ENCODE measurements around a stretch of chr12.

- RRBS = no CpG with 5 or more reads among the region's 7 CpGs
Observed at GRCh38 chr12:110627538-110628126, 13.7 kb downstream of the TCTN1 start.

GRCh38 chr12:110638017-110638258, 24.0 kb downstream of the TCTN1 start:
- RRBS = no CpG with 5 or more reads among the region's 1 CpG

DNA sequence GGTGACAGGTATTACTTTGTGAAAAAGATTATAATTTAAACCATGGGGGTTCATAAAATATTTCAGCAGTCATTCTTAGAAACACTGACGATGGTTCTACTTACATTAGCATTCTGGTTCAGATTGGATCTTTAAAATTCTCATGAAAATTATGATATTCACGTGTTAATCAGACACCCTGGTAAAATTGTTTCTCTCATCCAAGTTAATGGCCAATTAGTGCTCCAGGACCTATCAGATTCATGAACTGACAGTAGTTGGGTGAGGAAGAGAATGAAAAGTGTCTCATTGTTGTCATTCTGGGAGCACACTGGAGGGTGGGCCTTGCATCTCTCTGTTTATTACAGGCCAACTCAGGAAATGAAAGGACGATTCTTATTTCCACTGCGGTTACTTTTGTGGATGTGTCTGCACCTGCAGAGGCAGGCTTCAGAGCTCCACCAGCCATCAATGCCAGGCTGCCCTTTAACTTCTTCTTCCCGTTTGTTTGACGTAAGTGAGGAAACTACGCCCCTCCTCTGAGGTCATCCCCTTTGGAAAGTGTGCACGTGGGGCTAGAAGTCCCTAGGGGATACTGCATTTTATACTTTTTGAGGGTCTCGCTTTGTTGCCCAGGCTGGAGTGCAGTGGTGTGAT, 33.6 kb downstream of the TCTN1 start:
- RRBS = no CpG with 5 or more reads among the region's 9 CpGs

GRCh38 chr12:110648592-110649087, 34.7 kb downstream of the TCTN1 start:
- RRBS = no CpG with 5 or more reads among the region's 4 CpGs

DNA sequence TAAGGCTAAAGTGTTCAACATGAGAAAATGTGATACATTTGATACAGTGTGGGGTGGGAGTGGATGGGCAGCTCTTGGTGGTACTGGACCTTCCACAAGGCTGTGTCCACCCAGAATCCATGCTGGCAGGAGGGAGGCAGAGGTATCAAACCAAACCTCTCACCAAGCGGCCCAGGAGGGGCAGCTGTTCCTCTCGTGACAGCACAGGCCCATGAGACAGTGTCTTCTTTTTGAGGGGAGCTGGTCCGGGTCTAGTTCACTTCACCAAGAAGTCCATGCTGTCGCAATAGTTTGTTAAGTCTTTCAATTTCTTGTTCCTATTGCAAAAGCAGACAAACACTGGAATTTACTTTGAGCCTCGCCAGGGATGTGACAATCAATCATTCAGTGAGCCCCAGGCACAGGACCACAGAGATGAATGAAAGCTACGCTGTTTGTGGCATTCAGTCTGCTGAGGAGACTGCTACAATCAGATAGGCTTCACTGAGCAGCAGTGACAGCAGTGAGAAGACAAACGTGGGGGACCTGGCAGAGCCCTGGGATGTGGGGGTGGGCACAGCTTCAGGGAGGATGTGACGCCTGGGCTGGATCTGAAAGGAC, 35.3 kb downstream of the TCTN1 start:
- RRBS = no CpG with 5 or more reads among the region's 8 CpGs

DNA sequence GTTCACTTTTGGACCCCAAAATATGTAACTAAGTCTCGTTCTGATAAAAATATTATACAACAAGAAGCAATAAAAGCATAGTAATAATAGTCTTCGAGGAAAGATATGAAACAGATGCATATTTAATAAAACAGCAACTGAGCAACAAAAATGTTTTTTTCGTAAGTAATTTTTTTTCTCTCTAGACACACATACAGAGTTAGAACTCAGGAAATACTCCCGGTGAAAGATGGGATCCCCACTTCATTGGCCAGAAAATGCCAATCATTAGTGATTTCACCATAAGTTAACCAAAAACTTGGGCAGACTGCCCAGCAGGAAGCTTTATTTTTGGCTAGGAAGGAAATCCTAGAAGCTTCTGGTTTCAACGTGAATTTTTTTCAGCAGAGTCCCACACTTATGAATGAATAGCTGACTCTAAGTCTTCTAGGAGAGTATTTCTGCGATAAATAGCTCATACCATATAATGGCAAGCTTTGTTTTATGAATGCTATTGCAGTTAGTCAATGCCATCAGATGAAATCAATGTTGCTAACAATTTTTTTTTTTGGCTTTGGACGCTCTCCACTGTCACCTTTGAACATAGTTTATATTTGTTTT, 9.7 kb downstream of the PPP1CC start:
- RRBS = no CpG with 5 or more reads among the region's 7 CpGs

GRCh38 chr12:110780504-110780868, 37.8 kb upstream of the PPP1CC start:
- RRBS = no CpG with 5 or more reads among the region's 4 CpGs

GRCh38 chr12:110853632-110854204, 6.9 kb downstream of the CCDC63 start:
- RRBS = no CpG with 5 or more reads among the region's 5 CpGs

GRCh38 chr12:110937139-110937566, 16.8 kb upstream of the MYL2 start:
- RRBS = no CpG with 5 or more reads among the region's 18 CpGs

GRCh38 chr12:111033669-111034039, 311 bp upstream of the CUX2 start:
- RRBS = 1% methylated on average over 25 of the region's 53 CpGs

DNA sequence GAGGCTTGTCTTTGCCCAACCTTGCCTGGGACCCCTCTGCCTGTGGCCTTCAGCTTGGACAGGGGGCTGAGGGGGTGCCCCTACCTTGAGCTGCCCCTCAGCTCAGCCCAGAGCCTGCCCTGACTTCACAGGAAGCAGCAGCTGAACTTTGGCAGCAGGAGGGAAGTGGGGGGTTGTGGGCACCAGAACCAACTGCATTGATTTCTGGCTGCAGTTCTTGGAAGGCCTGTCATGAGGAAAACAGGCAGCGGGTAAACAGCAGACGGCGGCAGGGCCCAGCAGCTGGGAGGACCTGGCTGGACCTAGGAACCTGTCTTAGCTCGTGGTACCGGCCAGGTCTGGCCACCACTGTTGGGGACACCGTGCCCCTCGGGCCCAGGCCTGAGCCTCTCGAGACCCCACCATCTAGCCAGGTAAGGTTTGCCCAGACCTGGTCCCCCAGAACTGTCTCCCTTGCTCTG, 40.6 kb downstream of the CUX2 start:
- RRBS = no CpG with 5 or more reads among the region's 8 CpGs

- RRBS = no CpG with 5 or more reads among the region's 7 CpGs
Observed at GRCh38 chr12:111367673-111368139, 1.2 kb downstream of the PHETA1 start.

GRCh38 chr12:111406276-111406443, 437 bp downstream of the SH2B3 start:
- RRBS = 2% methylated on average over 12 of the region's 14 CpGs

GRCh38 chr12:111409869-111410991, 4.5 kb downstream of the SH2B3 start:
- RRBS = 3% methylated on average over 5 of the region's 26 CpGs

DNA sequence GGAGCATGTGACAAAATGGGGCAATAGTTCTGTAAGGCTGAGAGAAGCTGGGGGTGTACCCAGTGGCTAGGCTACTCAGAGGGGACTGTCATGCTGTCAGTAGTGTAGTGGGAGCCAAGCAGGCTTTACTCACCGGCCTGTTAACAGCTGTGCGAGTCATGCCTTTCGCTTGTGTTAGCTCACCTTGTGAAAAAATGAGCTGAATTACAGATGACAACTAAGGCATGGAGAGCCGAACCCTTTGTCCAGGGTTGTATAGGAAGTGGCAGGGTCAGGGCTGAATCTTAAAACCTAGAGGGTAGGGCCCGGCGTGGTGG, 37.8 kb downstream of the SH2B3 start:
- RRBS = no CpG with 5 or more reads among the region's 6 CpGs

GRCh38 chr12:111450483-111451514, 45.1 kb downstream of the SH2B3 start:
- RRBS = 91% methylated on average over 3 of the region's 7 CpGs

DNA sequence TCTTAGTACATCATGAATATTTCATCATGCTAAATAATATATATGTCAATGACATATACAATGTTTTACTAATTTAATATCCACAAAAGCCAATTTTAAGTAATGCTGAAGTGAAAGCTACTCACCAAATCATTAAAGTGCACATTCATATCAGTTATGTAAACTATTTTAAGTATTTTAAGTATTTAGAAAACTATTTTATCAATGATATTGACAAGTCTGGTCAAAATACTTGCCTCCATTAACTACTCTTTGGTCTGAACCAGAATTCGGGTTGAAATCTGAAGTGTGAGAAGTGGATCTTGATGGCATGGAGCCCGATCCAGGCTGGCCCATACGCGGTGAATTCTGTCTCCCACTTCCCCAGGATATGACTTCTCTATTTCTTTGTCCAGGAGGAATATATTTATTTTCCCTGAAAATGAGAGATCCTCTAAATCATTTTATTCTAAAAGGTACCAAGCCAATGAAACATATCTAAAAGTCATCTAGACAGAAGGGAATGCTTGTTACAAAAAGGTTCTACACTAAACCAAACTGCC, 81.0 kb downstream of the ATXN2 start:
- RRBS = no CpG with 5 or more reads among the region's 4 CpGs

DNA sequence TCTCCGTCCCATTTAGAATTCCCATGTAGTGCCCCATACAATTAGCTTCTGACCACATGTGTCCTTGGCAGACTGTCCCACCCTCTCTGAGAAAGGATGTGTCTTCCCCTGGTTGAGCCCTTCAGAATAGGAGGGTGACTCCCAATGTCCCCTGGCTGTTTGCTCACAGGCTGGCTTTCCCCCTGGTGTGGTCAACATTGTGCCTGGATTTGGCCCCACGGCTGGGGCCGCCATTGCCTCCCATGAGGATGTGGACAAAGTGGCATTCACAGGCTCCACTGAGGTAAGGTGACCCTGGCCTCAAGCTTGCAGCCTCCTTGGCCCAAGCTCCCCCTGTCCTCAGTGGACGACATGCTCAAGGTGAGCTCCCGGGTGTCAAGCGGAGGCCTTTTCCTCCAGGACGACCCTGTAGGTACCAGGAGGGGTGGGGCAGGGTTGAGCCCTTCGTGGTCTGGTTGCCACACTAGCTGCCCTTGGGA, 24.4 kb downstream of the ALDH2 start:
- RRBS = no CpG with 5 or more reads among the region's 8 CpGs

GRCh38 chr12:112126800-112127255, 1.5 kb downstream of the TRAFD1 start:
- RRBS = no CpG with 5 or more reads among the region's 10 CpGs

DNA sequence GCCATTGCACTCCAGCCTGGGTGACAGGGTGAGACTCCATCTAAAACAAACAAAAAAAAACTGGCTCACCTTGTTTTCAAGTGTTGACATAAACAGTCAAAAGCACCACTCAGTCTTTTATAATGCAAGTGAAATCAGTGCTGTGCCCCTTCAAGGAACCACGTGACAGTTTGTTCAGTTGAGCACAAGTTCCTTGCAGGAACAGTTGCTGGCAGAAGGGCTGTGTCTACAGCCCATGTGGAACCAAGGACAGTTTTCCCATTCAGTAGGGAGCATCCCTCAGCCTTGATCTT, 11.8 kb downstream of the TRAFD1 start:
- RRBS = no CpG with 5 or more reads among the region's 1 CpG

Measured in Ishikawa (cell line).